Endothelial cell (in vitro differentiated cells): Measurements from ENCODE around the gene ITIH2.

DNA sequence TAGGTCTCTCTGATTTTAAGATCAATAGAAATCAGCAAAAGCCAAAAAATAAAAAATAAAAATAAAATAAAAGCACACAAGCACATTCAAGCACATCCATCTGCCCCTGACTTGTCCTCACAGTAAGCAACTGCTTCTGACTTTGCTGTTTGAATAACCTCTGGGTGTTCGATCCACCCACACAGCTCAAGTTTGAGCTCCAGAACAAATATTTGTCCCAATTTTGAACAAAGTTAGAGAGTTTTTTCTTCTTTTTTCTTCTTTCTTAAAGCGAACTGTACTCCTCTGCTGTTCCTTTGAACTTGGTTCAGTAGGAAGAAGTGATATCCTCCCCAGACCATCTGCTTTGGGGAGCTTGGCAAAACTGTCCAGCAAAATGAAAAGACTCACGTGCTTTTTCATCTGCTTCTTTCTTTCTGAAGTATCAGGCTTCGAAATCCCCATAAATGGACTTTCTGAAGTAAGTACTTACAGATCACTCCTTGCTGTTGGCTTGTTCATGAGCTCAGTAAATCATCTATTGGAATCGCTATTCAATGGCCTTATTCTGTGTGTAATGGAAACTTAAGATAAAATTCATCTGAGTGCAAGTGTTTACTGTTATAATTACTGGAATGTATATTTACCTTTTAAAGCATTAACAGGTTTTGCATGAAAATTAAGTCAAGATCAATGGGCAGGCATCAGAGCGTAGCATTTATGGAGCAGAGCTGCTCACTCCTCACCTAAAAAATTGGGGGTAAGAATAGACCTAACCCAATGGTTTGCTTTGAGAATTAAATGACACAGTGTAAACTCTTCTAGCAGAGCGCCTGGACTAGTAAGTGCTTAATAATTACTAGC, at the start of gene ITIH2:
Gene ITIH2 (plus strand): TSS at position 258 of the 843 bp plus-strand sequence.
- PRO-cap = no peak

DNA sequence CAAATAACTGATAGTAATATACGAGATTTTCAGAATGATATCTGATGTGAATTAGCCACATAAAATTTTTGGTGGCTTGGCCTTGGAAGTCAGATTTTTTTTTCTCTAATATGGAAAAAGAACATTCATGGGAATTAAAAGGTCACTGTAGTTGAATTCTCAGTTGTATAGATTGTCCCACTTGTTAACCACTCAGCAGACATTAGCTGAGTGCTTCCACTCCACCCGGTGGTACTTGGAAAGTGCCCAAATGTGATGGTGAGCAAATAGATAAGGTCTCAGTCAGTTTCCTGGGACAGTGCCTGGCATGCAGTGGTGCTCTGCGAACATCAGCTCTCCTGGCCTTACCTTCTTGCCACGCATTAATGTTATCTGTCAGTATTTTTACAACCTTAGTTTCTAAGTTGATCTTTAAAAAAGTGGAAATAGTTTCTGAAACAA, 1.4 kb downstream of the ATP5F1C start:
- PRO-cap = bidirectional peak, plus-strand start at position 285 of the sequence, minus-strand start at position 244 of the sequence

DNA sequence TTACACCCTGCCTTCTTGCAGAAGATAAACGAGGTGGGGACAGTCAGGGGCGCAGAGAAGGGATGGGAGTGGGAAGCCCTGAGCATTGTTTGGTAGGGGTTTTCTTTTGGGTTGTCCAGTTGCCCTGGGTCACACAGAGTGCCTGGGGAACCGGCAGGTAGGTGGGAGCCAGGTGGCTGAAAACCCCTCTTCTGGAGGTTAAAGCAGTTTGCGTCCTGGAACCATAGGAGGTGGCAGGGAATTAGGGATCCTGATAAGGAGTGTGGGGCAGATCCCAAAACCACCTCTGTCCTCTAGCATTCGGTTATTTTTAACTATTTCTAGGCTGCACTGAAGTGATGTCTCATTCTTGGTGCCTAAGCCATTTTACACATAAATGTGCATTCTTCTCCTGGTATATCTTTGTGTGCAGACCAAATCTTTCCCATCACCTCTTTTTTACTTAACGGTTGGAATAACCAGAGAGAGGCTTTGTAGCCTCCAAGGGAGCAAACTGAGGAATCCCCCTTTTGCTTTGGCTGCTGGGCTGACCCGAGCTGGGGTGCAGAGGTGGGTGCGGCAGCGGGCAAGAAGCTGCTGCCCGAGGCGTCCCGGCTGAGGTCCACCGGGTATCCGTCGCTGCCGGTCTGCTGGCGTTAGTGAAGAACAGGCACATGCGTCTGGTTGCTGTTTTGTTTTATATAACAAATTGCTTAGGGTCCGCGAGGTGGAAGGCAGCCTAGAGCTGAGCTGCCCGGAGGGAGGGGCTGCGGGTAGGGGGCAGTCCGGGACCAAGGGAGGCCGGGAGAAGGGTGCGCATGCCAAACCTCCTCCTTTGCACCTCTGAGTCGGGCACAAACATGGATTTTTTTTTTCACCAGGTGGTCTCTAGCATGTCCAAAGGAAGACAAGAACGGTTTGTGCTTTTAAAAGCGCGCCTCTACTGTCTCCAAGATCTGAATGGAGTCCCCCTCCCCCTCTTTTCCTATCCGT, 7.1 kb upstream of the GATA3 start:
- PRO-cap = no peak

- PRO-cap = bidirectional peak, plus-strand start at chr10:8053645, minus-strand start at chr10:8053476; bidirectional peak, plus-strand start at chr10:8054688, minus-strand start at chr10:8054365
Measured at GRCh38 chr10:8053518-8054521, 668 bp upstream of the GATA3 start.

DNA sequence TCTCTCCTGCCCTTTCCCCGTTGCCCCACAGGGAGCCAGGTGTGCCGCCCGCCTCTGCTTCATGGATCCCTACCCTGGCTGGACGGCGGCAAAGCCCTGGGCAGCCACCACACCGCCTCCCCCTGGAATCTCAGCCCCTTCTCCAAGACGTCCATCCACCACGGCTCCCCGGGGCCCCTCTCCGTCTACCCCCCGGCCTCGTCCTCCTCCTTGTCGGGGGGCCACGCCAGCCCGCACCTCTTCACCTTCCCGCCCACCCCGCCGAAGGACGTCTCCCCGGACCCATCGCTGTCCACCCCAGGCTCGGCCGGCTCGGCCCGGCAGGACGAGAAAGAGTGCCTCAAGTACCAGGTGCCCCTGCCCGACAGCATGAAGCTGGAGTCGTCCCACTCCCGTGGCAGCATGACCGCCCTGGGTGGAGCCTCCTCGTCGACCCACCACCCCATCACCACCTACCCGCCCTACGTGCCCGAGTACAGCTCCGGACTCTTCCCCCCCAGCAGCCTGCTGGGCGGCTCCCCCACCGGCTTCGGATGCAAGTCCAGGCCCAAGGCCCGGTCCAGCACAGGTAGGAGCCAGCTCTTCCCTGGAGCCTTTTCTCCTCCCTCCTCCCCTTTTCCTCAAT, 3.9 kb downstream of the GATA3 start:
- PRO-cap = no peak

- PRO-cap = bidirectional peak, plus-strand start at chr10:8060310, minus-strand start at chr10:8060145
Measured at GRCh38 chr10:8059780-8060839, 5.6 kb downstream of the GATA3 start.

GRCh38 chr10:8616120-8616745, 561.7 kb downstream of the GATA3 start:
- PRO-cap = no peak

GRCh38 chr10:10644385-10644943, 373.2 kb upstream of the CELF2 start:
- PRO-cap = no peak

DNA sequence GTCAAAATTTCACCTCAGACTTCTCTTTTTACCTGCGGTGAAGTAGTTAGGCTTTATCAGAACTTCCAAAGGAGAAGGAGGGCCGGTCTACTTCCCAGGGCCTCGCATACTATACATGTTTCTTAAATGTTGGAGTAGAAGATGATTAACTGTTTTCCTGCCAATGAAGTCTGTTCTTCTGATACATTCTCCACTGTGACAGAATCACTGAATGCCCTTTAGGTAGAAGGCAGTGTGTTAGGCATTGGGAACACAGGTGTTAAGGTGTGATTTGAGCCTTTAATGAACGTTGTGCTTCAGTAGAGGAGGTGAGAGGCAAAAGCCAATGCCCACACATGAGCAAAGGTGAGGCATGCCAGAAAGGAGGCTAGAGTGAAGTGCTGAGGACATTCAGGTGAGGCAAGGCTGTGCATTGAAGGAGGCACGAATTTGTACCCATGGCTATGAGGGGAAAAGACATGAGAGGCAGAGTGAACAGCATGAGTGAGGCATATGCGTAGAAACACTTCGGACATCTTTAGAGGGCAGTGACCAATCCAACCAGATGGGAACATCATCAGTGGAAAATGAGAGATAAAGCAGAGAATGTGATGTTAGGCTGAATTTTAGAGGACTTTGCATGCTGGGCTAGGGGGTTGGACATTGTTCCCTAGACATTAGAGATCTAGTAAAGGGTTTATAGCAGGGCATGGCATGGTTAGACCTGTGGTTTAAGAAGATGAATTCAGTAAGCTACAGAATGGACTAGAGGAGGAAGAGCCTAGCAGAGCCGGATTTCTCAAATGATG, 70.3 kb downstream of the CELF2 start:
- PRO-cap = no peak

- PRO-cap = no peak
Measured at GRCh38 chr10:11163742-11164616, 146.3 kb downstream of the CELF2 start.

- PRO-cap = no peak
Measured at GRCh38 chr10:11180212-11180889, 162.7 kb downstream of the CELF2 start.

DNA sequence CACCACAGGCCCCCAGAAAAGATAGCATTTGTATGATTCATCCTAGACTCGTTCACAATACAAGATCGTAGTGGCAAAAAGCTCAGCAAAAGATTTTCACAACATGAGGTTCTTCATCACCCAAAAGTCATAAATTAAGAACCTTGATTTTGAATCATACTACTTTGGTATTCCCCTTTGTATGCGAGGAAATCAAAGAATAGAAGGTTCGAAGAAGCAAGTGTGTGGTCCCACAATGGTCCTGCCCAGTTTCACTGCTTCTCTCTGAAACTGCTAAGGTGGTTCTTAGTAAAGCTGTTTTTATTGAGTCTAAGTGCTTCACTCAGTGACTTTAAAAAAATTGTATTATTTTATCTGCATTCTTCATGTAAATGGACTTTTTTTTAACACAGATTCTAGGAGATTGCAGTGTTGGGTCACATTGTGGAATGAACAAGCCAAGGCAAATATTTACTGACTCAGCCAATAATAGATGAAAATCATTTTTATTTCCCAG, 200.8 kb downstream of the CELF2 start:
- PRO-cap = no peak

DNA sequence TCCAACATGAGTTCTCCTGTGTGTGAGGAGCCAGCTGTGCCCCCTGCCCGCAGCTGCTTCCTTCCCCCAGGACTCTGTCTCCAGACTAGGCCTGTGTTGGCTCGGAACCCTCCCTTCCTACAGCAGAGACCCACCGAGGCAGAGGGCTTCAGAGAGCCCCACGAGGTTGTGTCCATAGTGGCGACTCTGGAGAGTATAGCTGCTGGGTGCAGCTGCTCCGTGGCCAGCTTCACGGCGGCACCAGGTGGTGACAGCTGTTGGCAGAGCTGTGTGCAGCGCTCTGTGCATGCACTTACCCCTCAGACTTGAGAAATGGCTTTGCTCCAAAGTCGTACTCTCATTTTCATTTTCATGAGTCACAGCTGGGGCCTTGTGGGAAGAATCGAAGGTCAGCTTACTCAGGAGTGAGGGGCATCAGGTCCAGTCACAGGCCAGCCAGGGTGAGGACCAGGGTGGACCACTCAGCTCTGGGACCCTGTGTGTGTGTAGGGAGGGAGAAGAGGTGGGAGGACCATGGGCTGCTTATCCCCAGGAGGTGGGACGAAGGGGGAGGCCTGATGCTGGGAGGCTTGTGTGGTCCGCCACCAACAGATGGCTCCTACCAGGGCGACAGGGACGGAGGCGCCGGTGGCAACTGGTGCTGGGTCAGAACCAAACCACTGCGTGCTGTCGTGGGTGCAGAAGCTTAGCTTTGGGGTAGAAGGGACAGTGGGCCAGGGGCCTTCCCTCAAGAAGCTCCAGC, 224.8 kb downstream of the CELF2 start:
- PRO-cap = no peak

GRCh38 chr10:11261029-11261976, 243.6 kb downstream of the CELF2 start:
- PRO-cap = no peak

- PRO-cap = no peak
Measured at GRCh38 chr10:11269407-11269783, 251.7 kb downstream of the CELF2 start.

- PRO-cap = no peak
Measured at GRCh38 chr10:11328252-11329350, 282.8 kb downstream of the USP6NL start.

GRCh38 chr10:11336458-11337212, 274.8 kb downstream of the USP6NL start:
- PRO-cap = bidirectional peak, plus-strand start at chr10:11337031, minus-strand start at chr10:11336917

DNA sequence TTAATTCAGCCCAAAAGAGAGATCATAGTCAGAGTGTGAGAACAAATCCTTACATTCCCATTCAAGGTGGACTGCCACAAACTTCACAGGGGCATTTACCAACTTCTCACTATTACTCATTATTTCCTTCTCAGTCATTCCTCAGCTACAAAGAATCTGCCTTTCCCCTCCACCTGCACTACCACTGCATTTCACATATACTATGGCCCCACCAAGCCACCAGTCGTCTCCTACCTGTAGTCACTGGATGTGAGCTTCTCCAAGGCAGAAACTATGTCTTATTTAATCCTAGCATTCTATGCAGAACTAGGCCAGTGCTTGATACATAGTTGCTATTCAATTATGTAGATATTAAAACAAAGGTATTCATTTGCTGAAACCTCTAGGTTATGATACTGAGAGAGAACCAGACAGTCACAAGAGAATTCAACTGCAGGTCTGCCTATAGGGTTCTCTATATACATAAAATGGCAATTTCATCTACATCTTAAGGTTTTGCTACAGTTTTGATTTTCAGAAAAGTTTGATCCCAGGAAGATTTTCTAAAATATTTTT, 94.2 kb downstream of the USP6NL start:
- PRO-cap = no peak

DNA sequence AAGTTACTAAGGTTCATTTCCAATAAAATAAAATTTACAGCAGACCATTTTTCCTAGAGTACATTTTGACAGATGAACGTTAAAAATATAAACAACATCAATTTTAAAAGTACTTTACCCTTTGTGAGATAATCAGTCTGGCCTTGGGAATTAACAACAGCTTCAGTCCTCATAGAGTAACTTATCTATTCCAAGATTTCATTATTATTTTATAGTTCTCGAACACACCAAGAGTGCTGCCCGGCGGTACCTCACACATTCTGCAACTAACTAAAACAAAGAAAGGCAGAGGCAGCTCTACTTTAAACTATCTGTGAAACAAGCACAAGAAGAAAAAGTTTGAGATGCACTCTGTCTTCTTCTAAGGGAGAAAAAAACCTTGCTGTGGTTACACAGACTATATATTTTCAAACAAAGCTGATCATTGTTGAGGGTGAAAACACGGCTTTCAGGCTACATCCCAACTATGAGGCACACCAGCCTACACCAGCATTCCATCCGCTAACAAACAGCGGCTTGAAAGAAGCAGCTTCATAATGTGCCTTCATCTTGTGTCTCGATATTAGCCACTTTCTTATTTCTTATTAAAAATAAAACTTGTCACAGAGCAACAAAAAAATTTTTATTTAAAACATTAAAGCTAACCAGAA, 79.3 kb downstream of the USP6NL start:
- PRO-cap = no peak

GRCh38 chr10:11596616-11597648, 14.5 kb downstream of the USP6NL start:
- PRO-cap = no peak